ENCODE results near the genes CRYL1 and FGF9.

DNA sequence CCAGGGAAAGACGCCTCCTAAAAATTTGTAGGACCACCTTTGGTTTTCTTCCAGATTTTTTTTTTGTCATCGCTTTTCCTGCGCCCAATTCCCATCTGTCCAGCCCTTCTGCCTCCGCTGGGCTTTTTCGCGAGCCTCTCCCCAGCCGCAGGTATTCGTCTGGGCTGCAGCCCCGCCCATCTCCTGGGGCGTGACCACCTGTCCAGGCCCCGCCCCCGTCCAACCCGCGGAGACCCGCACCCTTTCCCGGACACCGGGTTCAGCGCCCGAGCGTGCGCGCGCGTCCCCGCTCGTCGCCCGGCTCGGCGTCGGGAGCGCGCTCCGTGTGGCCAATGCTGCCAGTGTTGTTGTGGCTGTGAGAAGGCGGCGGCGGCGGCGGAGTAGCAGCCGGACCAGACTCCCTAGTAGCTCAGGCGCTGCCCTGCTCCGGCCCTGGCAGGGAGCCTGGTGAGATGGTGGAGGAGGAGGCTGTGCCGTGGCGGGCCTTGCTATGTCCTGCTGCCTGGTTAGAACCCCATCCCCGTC lies 553.3 kb downstream of the TUBA3C start:
- PRO-cap, 4 experiments, result peak in 1 of 4 experiments; most common plus-strand start position 257 of the sequence (in 1)
- RAMPAGE, long total RNA, 2 experiments, result no peak in any of the 2 experiments
- RRBS, result no CpG with 5 or more reads among the region's 45 CpGs

DNA sequence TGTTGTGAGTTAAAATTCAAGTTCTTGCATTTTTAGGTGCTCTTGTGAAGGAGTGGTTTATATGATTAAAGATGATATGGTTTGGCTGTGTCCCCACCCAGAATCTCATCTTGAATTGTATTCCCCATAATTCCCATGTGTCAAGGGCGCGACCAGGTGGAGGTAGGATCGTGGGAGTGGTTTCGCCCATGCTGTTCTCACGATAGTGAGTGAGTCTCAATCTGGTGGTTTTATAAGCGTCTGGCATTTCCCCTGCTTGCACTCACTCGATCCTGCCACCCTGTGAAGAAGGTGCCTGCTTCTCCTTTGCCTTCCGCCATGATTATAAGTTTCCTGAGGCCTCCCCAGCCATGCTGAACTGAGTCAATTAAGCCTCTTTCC lies 2.2 kb downstream of the MPHOSPH8 start:
- PRO-cap, 4 experiments, result no peak in any of the 4 experiments
- RAMPAGE, long total RNA, 2 experiments, result no peak in any of the 2 experiments
- RRBS, result no CpG with 5 or more reads among the region's 8 CpGs

GRCh38 chr13:20141475-20141830 lies 19.4 kb downstream of the GJA3 start:
- PRO-cap, 4 experiments, result no peak in any of the 4 experiments
- RAMPAGE, long total RNA, 2 experiments, result no peak in any of the 2 experiments
- RRBS, result no CpG with 5 or more reads among the region's 4 CpGs

GRCh38 chr13:20174561-20175393 lies 13.9 kb upstream of the GJA3 start:
- PRO-cap, 4 experiments, result peak in 4 of 4 experiments; most common plus-strand start chr13:20175052 (in 4)
- RAMPAGE, long total RNA, 2 experiments, result no peak in any of the 2 experiments
- RRBS, result no CpG with 5 or more reads among the region's 24 CpGs

DNA sequence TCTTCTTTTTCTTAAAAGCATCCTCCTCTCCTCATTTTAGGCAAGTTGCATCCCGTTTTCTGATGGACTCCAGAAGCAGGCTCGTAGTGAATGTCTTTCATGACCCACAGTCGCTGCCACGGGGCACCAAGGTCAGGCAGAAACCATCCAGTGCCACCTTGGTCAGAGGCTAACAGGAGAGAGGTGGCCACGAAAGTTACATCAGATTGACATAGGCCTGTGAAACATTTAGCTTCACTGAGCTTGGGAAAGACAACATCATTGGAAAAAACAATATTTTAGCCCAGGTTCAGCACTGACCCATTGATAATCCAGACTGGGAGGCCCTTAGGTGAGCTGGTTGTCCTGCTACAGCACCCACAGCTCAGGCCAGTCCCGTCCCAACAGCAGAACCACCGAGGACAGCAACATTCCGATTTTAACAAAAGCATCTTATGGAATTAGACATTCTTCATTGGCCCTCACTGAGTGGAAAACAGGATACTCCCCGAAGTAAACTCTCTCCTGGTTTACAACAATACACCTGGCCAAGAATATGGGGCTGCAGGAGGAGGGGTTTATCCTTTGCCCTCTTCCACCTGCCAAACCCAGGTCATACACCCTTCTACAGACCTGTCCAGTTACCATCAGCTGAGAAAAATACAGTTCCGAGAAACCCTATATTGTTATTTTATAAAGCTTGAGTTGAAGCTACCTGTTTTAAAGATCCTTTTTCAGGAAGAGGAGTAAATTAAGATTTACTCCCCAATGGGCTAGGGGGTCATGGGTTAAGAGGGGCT lies 1.7 kb downstream of the GJB2 start:
- PRO-cap, 4 experiments, result no peak in any of the 4 experiments
- RAMPAGE, long total RNA, 2 experiments, result no peak in any of the 2 experiments
- RRBS, result no CpG with 5 or more reads among the region's 10 CpGs

DNA sequence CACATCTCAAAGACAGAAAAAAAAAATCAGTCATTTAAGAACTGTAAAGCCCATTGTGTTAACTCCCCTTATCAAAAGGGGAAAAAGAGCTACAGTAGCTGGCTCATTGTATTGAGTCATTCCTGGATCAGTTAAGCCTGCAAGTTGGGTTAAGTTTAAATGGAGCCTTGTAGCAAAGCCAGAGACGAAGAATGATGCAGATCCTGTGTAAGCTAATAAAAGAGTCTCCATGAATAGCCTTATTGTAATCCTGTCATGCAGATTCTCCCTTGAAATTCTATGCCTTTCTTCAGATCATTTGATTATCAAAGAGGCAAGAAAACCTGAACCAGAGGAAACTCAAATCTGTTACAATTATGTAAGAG lies 83.8 kb downstream of the CRYL1 start:
- PRO-cap, 4 experiments, result no peak in any of the 4 experiments
- RAMPAGE, long total RNA, 2 experiments, result no peak in any of the 2 experiments
- RRBS, result no CpG with 5 or more reads among the region's 1 CpG

- PRO-cap, 4 experiments, result no peak in any of the 4 experiments
- RAMPAGE, long total RNA, 2 experiments, result no peak in any of the 2 experiments
- RRBS, result no CpG with 5 or more reads among the region's 6 CpGs
Observed at GRCh38 chr13:20461787-20462355, 63.8 kb downstream of the CRYL1 start.

DNA sequence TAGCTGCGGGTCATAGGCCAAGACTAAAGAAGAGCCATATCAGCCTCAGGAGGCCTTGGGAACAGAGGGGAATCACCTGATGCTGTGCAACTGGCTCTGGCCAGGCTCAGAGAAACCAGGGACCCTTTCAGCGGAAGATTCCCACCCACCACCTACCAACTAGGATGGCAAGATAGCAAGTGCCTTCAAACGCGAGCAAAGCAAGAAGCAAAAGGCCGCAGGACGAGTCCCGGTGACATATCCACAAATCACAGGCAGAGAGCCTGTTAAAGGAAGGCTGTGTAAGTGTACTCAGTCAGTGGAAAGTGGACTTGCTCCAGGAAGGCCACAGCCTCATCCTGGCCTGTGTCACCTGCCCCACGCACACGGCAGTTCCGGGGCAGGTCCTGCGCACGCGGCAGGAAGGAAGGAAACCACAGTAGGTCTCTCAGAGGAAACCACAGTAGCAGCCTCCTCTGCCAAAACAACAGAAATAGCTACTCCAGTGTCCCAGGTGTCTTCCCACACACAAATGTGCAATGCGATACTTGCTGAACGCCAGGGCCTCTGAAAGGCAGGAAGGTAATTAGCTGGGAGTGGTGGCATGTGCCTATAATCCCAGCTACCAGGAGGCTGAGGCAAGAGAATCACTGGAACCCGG lies 49.9 kb downstream of the CRYL1 start:
- PRO-cap, 4 experiments, result no peak in any of the 4 experiments
- RAMPAGE, long total RNA, 2 experiments, result no peak in any of the 2 experiments
- RRBS, result no CpG with 5 or more reads among the region's 16 CpGs

DNA sequence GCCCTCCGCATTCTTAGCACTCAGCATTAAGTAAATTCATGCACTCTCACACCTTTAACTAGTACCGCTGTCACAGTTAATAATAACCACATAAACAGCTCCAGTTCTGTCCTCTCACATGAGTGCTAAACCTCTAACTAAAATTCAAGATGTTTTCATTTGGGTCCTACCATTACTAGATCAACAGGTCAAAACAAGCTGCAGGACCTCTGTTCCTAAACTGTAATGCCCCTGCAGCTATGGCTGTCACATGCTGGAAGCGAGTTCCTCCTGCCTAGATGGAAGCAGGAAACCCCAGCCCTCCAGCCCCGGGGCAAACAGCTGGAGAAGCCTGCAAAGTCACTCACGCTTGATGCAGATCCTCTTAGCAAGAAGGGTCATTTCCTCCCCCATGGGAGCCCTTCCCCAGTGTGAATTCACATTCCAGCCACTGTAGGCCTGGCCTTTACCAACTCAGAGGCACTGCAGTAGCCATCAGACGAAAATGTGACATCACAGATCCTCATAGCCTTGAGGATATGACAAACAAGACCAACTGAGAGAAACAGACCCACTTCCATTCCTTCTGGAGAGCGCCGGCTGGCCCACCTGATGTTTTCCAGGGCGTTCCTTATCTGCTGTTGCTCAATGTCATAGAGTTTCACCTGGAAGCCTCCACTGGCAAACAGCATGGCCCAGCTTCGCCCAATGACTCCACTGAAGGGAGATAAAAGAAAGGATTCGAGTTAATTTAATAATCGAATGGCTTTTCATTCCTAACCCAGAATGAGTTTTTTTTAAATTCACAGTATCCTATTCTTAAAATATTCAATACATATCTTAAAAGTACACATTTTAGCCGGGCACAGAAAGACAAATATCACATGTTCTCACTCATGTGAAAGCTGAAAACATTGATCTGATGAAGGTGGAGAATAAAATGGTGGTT lies 13.5 kb downstream of the CRYL1 start:
- PRO-cap, 4 experiments, result no peak in any of the 4 experiments
- RAMPAGE, long total RNA, 2 experiments, result no peak in any of the 2 experiments
- RRBS, result no CpG with 5 or more reads among the region's 13 CpGs

DNA sequence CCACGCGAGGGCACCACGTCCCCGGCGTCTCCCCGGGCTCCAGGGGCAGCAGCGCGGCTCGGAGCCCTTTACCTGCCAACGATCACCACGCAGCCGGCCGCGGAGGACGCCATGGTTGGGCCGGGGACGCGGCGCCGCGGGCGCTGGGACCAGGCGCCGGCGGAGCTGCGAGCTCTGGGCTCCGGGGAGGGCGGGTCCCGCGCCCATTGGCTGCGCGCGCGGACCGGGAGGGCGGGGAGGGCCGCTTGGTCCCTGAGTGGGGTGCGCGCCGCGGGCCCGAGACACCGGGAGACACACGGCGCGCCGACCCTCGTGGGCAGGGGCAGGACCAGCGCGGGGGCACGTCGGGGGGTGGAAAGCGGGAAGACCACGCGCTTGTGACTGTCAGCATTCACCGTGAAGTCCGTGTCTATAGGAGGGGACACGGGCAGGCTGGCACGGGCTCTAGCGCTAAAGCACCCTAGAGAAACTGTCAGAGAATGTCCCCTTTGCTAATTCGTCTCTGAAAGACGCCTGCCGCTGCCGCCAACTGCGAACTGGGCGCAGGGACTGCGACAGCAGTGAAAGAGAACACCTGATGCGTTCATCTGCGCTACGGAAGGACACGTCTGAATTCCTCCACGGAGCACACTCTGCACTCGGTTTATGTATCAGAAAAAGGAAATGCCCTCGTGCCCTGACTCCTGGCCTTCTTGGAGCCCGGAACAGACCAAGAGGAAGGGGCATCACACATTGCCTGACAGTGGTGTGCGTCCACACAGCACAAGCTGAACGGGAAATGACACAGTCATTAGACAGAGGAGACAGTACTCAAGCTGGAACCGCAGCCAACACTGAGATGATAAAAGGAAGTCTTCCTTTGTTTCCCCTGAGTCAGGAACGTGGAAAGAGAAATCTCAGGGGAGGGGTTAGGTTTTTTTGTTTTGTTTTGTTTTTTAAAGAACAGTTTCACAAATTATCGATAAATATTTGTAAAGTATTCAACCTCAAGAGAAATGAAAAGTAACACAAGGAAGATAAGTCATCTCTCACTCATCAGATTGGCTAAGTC lies at the start of gene CRYL1:
Gene CRYL1, minus strand, starts transcription at position 176 of the 1,051 bp plus-strand sequence.
- PRO-cap, 4 experiments, result peak in 4 of 4 experiments; most common plus-strand start position 255 of the sequence (in 2); most common minus-strand start position 176 of the sequence (in 4)
- RAMPAGE, long total RNA, 2 experiments, result start-site peak on the minus strand in 1 of 2 experiments, centred at position 148 of the sequence, 90 reads per replicate
- RRBS, result 2% methylated on average over 37 of the region's 80 CpGs

- PRO-cap, 4 experiments, result no peak in any of the 4 experiments
- RAMPAGE, long total RNA, 2 experiments, result no peak in any of the 2 experiments
- RRBS, result no CpG with 5 or more reads among the region's 7 CpGs
Observed at GRCh38 chr13:20544554-20545162, 19.0 kb upstream of the CRYL1 start.

- PRO-cap, 4 experiments, result no peak in any of the 4 experiments
- RAMPAGE, long total RNA, 2 experiments, result no peak in any of the 2 experiments
- RRBS, result 3% methylated on average over 26 of the region's 28 CpGs
Observed at GRCh38 chr13:20703846-20704015, 232 bp downstream of the IL17D start.

DNA sequence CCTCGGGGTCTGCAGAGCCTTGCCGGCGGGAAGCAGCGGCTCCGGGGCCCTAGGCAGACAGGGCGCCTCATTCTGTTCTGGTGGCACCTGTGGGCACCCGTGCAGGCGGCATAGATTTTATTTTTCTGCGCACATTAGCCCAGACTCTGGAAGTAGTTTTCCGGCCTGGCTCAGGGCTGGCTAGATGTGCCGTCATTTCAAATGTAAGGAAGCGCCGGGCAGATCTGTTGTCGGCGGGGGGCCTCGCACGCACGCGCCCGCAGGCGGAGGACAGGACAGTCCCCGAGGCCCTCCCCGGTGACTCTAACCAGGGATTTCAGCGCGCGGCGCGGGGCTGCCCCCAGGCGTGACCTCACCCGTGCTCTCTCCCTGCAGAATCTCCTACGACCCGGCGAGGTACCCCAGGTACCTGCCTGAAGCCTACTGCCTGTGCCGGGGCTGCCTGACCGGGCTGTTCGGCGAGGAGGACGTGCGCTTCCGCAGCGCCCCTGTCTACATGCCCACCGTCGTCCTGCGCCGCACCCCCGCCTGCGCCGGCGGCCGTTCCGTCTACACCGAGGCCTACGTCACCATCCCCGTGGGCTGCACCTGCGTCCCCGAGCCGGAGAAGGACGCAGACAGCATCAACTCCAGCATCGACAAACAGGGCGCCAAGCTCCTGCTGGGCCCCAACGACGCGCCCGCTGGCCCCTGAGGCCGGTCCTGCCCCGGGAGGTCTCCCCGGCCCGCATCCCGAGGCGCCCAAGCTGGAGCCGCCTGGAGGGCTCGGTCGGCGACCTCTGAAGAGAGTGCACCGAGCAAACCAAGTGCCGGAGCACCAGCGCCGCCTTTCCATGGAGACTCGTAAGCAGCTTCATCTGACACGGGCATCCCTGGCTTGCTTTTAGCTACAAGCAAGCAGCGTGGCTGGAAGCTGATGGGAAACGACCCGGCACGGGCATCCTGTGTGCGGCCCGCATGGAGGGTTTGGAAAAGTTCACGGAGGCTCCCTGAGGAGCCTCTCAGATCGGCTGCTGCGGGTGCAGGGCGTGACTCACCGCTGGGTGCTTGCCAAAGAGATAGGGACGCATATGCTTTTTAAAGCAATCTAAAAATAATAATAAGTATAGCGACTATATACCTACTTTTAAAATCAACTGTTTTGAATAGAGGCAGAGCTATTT lies 18.1 kb downstream of the IL17D start:
- PRO-cap, 4 experiments, result peak in 1 of 4 experiments; most common plus-strand start position 616 of the sequence (in 1); most common minus-strand start position 380 of the sequence (in 1)
- RAMPAGE, long total RNA, 2 experiments, result no peak in any of the 2 experiments
- RRBS, result 12% methylated on average over 66 of the region's 93 CpGs

DNA sequence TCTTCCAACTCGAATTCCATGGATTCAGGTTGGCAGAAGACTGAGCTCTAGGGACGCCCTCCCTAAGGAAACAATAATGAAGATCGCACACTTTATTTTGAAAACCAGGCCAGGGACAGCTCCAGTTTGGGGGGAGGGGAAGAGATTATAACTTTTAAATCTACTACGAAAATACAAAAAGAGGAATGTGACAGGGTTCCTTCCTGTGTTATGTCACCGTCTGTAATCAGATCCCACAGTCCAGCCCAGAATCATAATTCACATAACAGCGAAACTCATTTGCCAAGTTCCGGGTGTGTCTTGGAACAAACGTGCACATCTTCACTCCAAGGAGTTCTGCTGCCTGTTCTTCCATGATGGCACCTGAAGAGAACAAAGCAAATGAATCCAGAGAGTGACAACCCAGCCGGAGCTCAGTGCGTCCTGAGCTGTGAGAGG lies 25.4 kb downstream of the IL17D start:
- PRO-cap, 4 experiments, result no peak in any of the 4 experiments
- RAMPAGE, long total RNA, 2 experiments, result no peak in any of the 2 experiments
- RRBS, result 67% methylated on average over 2 of the region's 10 CpGs

DNA sequence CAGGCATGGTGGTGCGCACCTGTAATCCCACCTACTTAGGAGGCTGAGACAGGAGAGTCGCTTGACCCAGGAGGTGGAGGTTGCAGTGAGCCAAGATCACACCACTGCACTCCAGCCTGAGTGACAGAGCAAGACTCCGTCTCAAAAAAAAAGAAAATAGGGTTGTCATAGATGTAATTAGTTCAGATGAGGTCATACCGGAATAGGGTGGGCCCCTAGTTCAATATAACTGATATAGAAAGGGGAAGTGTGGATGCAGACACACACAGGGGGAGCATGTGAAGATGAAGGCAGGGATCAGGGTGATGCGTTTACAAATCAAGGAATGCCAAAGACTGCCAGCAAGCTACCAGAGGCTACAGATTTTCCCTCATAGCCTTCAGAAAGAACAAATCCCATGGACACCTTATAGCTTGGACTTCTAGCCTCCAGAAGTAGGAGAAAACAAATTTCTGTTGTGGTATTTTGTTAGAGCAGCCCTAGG lies 24.3 kb upstream of the EEF1AKMT1 start:
- PRO-cap, 4 experiments, result no peak in any of the 4 experiments
- RAMPAGE, long total RNA, 2 experiments, result no peak in any of the 2 experiments
- RRBS, result no CpG with 5 or more reads among the region's 5 CpGs

GRCh38 chr13:21427297-21427622 lies 31.8 kb downstream of the ZDHHC20 start:
- PRO-cap, 4 experiments, result no peak in any of the 4 experiments
- RAMPAGE, long total RNA, 2 experiments, result no peak in any of the 2 experiments
- RRBS, result no CpG with 5 or more reads among the region's 4 CpGs

DNA sequence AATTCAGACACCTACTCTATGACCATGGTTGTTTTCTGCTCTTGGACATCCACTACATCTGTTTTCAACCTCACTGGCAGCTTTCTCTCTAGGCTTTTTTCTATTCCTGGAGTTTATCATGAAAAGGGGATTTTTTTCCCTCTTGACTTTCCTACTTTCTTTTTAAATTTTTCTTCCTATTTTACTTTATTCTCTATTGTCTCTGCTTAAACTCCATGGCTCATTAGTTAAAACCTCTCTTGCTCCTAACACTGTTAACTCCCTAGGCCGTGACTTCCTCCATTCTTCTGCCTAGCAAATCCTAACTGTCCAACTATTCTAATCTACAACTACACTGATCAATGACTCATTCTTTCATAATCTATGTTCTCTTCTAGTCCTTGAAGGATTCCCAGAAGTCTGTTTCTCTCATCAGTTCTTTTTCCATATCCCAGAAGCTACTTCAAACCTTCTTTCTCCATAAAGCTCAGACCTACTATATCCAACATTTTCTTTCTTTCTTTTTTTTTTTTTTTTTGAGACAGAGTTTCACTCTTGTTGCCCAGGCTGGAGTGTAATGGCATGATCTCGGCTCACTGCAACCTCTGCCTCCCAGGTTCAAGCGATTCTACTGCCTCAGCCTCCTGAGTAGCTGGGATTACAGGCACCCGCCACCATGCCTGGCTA lies 66.9 kb downstream of the MICU2 start:
- PRO-cap, 4 experiments, result no peak in any of the 4 experiments
- RAMPAGE, long total RNA, 2 experiments, result no peak in any of the 2 experiments
- RRBS, result no CpG with 5 or more reads among the region's 4 CpGs

GRCh38 chr13:21670592-21671293 lies at the start of gene FGF9:
Gene FGF9, plus strand, starts transcription at chr13:21671073.
- PRO-cap, 4 experiments, result peak in 4 of 4 experiments; most common plus-strand start chr13:21671076 (in 4); most common minus-strand start chr13:21670878 (in 1)
- RAMPAGE, long total RNA, 2 experiments, result start-site peak on the minus strand in 1 of 2 experiments, at chr13:21670899-21670993 at its widest, 22 reads per replicate
- RRBS, result 2% methylated on average over 18 of the region's 58 CpGs

DNA sequence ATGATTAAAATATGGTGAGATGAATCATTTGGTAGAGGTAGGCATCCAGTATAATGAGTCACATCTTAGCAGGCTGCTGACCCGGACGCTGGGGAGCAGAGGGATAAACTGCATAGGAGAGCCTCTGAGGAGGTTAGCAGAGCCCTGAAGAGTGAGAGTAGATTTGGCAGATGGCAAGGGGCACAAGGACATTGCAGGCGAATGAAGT lies 293.8 kb downstream of the FGF9 start:
- PRO-cap, 4 experiments, result peak in 2 of 4 experiments; most common minus-strand start position 89 of the sequence (in 2)
- RAMPAGE, long total RNA, 2 experiments, result no peak in any of the 2 experiments
- RRBS, result no CpG with 5 or more reads among the region's 3 CpGs

- PRO-cap, 4 experiments, result peak in 1 of 4 experiments; most common minus-strand start chr13:22927189 (in 1)
- RAMPAGE, long total RNA, 2 experiments, result no peak in any of the 2 experiments
- RRBS, result no CpG with 5 or more reads among the region's 33 CpGs
Observed at GRCh38 chr13:22926977-22927480, 253.8 kb upstream of the SGCG start.